Jejunum (tissue), 1 donor: ENCODE measurements around the genes GRIK1, CLDN17, KRTAP19-4, KRTAP7-1 and SOD1.

DNA sequence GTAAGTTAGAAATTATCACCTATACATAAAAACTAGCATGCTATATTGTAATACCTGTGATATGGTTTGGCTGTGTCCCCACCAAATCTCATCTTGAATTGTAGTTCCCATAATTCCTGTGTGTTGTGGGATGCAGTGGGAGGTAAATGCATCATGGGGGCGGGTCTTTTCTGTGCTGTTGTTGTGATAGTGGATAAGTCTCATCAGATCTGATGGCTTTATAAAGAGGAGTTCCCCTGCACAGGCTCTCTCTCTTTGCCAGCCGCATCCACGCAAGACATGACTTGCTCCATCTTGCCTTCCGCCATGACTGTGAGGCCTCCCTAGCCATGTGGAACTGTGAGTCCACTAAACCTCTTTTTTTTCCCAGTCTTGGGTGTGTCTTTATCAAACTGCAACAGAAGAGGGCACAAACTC lies 10.3 kb downstream of the ADAMTS1 start:
- PRO-cap: no peak

DNA sequence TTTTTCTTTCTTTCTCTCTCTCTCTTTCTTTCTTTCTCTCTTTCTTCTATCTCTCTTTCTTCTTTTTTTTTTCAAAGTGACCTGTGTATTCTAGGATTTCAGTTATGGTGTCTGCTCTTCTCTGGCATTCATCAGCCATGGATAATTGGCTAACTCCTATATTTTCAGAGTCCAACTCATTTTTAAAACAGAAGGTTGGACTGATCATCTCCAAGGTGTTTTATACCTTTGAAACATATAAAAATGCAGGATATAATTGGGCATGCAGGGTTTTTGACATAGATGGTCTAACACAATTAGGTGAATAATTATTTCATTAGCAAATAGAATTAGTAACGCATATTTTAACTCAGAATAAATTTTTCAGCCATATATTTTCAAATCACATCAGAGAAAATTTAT lies 38.2 kb downstream of the ADAMTS5 start:
- PRO-cap: no peak

DNA sequence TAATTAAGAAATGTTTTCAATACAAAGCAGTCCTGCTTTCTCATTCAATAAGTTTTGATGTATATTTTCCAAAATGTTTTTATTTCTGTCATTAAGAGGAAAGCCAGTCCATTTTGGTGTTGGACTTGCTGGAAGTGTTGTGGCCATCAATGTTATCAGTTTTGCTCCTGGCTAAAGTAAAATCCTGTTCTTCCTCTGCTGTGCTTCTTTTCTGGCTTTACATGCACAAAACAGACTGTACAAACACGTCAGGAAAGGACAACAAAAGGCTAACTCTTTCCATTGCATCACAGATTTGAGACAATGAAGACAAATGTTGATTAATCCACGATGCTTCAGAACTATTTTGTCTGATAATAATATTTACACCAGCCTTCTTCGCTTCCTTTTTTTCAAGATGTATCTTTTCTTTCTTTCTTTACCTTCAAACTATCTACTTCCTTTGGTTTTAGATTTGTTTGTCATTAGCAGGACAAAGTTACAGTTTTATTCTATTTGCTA lies 627.8 kb downstream of the N6AMT1 start:
- PRO-cap: no peak

DNA sequence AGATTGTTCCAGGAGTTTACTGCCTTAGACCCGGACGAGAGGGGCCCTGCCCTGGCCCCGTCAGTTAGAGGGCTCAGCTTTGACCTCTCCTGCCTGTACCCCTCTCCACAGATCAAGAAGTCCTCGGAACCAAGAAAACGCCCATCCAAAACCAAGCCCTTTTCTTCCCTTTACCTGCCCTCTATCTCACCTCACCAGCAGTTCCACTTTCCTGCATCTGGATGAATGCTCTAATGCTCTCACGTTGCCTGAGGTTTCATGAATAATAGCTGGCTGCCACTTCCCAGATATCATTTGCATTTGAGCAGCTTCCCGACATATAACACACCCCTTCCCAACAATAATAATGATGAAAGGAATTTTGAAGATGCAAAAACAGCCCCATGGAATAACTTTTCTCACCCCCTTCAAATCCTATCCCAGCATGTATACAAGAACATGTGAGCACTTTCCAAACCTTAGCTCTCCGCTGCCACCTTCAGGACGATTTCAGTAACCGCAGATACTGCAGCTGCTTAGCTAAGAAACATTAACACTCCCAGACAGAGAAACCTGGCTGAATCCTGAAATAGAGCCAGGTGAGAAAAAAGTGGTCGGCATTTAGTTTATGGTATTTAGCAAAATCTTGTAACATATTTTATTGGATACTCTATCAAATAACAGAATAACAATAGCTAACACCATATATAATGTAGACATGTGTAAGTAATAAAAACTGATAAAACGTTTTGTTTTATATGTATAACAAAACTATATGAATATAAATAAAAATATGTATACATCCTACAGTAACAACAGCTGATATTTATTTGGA lies 139.6 kb downstream of the N6AMT1 start:
- PRO-cap: no peak

DNA sequence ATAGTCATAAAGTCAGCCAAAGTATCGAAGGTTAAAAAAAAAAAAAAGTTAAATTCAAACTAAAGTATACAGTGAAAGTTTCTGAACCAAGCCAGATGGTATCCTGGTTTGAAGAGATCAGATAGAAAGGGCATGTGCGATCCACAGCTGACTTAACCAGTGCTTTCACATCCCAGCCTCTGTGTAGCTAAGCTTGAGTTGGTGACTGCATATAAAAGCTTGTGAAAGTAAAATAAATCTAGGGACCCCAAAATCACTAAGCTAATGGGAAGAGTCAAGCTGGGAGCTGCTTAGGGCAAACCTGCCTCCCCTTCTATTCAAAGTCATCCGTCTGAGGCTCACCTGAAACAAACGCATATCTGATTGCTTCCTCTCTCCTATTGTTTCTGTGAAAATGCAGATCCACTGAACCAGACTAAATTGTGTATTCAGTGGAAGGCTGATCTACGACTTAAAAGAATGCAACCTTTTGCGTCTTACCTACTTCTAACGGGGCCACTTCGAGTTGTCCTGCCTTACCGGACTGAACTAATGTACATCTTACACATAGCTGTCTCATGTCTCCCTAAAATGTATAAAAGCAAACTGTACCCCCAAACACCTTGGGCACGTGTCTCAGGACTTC lies 37.2 kb upstream of the N6AMT1 start:
- PRO-cap: no peak

- PRO-cap: no peak
Measured at GRCh38 chr21:29190808-29191621, 60.6 kb downstream of the MAP3K7CL start.

DNA sequence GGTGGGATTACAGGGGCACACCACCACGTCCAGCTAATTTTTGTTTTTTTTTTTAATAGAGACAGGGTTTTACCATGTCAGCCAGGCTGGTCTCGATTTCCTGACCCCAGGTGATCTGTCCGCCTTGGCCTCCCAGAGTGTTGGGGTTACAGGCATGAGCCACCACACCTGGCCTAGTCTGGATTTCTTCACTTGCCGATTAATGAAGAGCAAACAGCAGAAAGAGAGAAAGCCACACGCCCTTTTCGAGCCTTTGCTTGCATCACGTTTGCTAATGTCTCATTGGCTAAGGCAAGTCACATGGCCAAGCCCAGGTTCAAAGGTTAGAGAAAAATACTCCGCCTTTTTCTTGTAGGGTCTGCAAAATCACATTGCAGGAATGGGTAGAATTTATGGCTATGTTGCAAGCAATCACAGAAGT lies 26.9 kb upstream of the BACH1 start:
- PRO-cap: no peak

DNA sequence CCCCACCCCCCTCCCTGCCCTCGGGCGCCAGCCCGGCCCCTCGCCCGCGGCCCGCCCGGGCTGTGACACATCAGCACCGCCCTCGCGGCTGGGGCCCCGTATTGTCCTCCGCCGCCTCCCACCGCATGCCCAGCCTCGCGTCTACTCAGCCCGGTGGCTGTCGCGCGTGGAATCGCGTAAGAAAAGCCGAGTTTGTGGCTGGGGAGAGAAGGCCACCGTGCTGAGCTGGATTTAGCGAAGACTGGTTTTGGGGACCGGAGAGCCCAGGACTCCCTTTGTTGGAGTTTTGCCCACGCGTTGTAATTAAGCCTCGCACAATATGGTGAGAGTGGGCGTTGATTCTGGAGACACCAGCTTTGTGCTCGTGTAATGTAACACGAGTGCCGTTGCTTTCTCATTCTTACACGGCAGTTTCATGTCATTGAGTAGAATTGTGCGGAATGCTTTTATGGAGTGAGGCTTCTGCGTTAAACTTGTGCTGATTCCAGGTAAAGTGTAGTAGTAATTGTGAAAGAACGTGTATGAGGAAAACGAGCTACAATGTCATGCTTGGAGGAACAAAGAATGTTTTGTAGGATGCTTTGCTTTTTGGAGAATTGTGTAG lies 657 bp downstream of the BACH1 start:
- PRO-cap: bidirectional peak, plus-strand start at position 101 of the sequence, minus-strand start at position 64 of the sequence

GRCh38 chr21:29332500-29333343 lies 34.0 kb downstream of the BACH1 start:
- PRO-cap: no peak

DNA sequence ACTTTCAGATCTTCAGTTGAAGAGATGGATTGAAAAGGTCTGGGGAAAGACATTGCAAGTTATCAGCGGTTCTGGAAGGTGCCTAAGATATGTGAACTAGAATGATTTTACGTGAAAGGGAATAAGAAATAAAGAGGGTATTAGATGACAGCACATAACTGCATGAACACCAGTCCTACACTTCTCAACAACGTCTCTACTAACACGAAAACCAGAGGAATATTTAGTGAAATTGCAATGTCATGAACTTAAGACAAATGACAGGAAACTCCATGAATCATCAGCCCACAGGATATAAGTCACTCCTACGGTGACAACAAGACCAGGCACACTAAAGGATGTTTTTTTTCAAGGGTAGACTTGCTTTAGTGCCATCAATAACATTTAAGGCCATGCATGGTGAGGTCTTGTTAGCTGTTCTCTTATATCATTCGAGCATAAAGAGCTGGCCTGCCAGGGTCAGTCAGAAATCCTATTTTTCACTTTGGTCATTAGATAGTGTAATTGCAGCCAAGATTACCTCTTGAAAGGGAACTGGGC lies 283.1 kb downstream of the GRIK1 start:
- PRO-cap: no peak

GRCh38 chr21:29939085-29940114 lies at the start of gene GRIK1:
Gene GRIK1, minus strand, starts transcription at chr21:29939996.
- PRO-cap: no peak

DNA sequence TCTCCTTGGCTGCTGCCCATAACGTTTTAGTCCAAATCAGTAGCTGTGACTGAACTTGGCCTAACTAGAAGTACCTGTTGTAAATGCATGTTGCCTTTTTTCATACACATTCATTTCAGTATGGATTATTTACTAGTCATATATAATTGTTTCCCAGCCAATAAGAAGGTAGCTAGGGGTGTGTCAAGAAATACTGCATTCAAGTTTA lies at the start of gene CLDN17:
TSS of gene CLDN17 (minus strand) at position 89 of the 208 bp plus-strand sequence.
- PRO-cap: no peak

GRCh38 chr21:30496882-30497384 lies at the start of gene KRTAP19-4:
Gene KRTAP19-4, minus strand, starts transcription at chr21:30497165.
- PRO-cap: no peak

GRCh38 chr21:30829631-30829883 lies at the start of gene KRTAP7-1:
Gene KRTAP7-1, minus strand, starts transcription at chr21:30829759.
- PRO-cap: no peak

DNA sequence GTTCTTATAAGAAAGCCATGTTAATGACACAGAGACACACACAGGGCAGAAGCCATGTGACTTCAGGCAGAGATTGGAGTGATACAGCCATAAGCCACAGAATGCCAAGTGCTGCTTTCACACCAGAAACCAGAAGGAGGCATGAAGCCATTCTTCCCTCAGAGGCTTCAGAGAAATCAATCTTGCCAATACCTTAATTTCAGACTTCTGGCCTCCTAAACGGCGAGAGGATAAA lies 147.4 kb upstream of the KRTAP19-8 start:
- PRO-cap: no peak

DNA sequence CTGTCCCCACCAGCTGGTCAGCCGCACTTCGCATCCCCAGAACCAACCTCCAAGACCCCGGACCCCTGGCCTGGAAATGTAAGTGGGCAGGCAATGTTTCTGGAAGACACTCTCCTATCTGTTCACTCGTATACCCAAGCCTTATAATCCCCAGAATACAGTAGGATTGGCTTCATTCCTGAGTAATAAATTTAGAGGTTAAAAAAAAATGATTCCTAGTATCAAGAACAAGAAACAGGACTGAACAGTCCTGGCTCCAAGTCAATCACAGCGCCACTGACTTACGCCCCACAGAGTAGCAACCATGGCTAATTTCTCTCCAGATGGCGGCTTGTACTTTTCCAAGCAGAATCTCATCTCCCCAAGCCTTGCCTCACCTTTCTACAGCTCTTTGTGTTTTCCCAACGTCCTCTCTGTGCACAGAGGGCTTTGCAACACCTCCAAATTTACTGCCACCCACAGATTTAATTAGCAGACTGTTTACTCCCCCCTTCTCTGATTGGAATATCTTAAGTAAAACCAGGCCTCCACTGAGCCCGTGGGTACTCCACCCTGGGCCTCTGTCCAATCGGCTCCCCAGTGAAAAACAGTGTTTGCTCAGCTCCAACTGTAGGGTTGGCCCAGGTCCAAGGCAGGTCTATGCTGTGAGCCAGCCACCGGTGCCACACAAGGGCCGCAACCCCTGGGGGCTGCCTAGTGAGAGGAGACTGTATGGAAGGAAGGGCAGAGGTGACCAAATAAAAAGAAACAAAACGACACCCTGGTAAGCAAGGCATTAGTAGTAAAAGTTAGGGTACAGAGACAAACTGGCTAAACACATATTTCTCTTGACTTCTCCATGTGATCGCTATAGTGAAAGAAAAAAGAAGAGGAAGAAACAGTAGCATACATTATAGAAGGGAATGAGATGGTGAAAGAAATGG lies 128.5 kb upstream of the SOD1 start:
- PRO-cap: no peak

DNA sequence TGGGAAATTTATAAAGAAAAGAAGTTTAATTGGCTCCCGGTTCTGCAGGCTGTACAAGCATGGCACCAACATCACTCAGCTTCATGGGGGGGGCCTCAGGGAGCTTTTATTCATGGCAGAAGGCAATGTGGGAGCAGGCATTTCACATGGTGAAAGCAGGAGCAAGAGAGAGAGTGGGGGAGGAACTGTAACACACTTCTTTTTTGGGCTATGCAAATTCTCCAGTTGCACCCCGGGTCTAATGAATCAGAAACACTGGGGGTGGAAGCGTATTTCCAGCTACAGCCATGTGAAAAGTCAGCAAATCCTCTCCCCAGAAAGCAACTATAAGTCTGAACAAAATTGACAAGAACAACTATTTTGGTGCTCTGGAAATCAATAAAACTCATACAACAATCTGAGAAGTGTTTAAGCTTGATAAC lies 11.8 kb upstream of the SOD1 start:
- PRO-cap: no peak

- PRO-cap: bidirectional peak, plus-strand start at chr21:31659690, minus-strand start at chr21:31659489
Measured at GRCh38 chr21:31659162-31659883, at the start of gene SOD1. Gene SOD1, plus strand, starts transcription at chr21:31659693.

- PRO-cap: bidirectional peak, plus-strand start at chr21:31900740, minus-strand start at chr21:31900577
Measured at GRCh38 chr21:31900319-31901114, 27.7 kb downstream of the HUNK start.

DNA sequence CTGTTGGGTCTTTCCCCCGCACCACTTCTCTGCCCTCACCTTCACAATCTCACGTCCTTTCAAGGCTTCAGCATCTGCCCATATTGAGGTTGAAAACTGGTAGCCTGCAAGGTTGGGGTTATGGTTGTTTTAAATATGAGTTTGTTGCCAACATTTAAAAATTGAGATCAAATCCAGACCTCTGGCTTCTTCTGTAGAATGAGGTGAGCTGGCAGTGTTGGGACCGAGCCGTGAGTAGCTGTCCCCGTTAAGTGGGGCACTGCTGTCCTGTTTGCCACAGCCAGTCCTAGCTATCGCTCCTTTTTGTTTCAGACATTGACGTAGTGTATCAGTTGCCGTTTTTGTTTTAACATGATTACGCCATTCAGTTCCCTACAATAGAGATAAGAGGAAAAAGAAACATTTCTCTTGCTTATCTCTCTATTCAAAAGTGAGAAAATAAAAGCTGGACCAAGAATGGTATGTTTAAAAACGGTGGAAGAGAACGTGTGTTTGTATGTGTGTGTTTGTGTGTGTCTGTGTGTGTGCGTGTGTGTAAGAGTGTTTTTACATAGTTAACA lies 65.5 kb downstream of the HUNK start:
- PRO-cap: no peak